Daoy (cell line): ENCODE data around the gene PUM2.

DNA sequence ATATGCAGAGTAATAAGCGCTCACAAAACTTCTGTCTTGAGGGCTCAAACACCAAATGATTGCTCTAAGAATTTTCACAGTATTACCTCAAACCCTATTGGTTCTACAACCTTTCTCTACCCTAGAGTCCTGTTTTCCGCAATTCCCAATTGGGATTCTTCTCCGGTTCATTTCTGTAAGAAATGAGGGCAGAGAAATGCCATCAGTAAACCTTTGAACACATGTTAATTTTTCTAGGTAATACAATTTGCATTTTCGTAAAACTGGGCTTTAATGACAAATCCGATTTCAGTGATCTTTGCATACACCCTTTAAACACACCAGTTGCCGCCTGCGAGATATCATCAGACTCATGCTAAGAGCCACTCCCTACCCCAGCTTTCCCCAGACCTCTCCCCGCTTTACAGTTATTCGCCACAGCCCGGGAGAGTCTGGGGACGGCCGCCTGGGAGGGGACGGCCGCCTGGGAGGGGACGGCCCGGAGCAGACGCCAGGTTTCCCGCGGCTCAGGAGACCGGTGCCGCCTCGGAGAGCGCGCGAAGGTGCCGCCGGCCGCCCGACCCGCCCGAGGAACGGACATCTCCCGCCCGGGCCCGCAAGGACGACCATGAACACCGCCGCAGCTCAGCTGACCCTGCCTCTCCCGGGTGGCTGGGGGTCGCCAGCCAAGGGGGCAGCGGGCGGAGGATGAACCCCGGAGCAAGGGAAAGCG lies 562 bp downstream of the SMC6 start:
- RAMPAGE, long total RNA, result no peak

GRCh38 chr2:17805804-17806214 lies 10.5 kb upstream of the MSGN1 start:
- RAMPAGE, long total RNA, result no peak

- RAMPAGE, long total RNA, result no peak
Observed at GRCh38 chr2:17877697-17878439, 599 bp upstream of the KCNS3 start.

DNA sequence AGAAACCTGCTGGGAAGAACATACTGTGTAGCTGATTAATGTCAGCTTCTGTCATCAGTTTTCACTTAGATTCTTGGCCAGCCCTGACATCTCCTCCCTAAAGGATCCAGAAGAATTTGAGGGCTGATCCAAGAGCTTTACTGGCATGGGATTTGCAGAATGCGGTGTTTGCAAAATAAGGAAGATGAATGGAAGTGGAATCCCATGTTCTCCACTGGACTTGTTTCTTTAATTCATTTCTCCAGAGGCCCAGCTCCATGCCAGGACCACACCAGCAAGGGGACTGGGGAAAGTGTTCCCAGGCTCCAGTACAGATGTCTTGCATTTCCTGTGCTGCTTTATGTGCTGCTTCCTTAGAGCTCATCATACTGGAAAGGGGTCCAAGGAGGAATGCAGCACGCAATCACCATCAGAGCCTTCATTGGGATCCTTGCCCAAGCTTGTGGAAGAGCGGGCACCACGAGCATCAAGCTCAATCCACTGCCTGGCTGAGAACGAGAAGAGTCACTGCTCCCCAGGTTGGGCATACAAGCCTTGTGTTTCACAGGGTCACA lies 80.4 kb downstream of the RDH14 start:
- RAMPAGE, long total RNA, result no peak

DNA sequence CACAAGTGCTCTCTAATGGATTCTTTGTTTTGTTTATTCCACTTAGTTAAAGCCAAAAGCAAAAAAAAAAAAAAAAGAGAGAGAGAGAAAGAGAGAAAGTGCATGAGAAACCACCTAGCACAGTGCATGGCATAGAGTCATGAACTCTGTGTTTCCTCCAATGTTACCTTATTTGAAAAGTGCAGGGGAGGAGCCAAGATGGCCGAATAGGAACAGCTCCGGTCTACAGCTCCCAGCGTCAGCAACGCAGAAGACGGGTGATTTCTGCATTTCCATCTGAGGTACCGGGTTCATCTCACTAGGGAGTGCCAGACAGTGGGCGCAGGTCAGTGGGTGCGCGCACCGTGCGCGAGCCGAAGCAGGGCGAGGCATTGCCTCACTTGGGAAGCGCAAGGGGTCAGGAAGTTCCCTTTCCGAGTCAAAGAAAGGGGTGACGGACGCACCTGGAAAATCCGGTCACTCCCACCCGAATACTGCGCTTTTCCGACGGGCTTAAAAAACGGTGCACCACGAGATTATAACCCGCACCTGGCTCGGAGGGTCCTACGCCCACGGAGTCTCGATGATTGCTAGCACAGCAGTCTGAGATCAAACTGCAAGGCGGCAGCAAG lies 52.7 kb downstream of the OSR1 start:
- RAMPAGE, long total RNA, result no peak

GRCh38 chr2:19349622-19350235 lies 8.7 kb downstream of the OSR1 start:
- RAMPAGE, long total RNA, result no peak

- RAMPAGE, long total RNA, result no peak
Observed at GRCh38 chr2:19504425-19504882, 146.0 kb upstream of the OSR1 start.

DNA sequence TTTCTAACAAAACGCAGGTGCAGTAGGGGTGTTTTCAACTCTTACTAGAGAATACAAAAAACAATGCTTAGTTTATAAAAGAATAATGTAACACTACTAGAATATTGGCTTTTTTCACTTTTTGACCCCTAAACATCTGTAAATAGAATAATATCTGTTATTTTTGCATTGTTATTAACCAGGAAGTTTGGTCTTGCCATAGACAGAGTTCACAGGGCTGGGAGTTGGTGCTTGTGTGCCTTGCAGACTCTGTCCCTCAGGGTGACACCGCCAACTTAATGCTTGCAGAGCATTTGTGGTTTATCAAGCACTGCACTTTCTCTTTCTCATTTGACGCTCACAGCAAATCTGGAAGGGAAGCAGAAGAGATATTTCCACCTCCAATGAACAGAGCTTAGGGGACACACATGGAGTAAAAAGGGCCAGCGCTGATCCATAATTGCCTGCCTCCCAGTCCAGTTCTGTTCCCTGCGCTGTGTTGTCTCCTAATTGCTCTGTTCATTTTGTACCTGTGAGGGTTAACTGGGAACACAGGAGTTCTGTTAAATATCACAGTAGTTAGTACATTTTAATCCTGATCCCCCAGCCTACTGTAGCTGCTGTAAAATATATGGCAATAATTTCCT lies 182.3 kb upstream of the OSR1 start:
- RAMPAGE, long total RNA, result no peak

DNA sequence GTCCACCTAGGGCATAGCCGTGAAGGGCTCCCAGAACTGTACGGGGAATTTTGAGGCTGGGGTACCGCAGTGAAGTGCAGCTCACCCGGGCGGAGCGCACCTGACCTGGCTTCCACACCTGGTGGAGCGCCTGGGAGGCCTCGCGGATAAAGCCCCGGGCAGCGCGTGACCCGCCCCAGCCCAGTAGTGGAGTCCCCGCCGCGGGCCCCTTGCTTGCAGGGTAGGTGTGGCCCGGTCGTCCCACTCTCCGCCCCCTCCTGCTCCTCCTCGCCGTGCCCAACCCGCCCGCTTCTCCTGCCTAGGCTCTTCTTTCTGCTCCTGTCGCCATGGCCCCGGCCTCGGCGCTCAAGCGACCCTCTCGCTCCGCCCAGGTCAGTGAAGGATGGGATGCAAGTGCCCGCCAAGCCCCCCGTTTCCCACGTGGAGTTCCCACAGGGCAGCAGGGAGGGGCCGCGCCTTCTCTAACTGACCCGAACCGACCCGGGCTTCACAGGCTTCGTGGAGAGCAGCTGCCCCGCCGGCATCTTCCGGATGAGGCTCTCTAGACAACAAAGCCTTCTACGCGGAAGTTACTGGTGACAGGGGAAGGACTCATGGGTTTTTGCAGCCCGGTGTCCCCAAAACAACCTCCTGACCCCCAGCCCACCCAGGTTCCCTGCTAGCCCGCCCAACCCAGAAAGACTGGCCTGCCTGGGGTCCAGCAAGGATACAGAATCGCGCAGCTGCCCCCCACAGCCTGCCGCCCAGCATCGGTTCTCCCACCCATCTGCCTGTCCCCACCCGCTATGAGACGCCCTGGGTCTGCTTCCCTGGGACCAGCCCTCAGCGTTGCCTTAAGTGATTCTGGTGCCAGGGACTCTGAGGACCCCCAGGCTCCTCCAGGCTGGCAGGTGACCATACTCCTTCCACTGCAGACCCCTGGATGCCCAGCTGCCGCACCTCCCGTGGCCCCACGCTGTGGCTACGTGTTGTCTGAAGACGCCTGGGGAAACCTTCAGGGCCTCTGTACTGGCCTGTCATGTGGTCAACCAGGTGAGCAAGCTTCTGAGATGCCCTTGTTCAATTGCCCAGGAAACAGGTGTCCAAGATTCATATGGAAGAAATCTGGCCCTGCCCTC lies 32.8 kb downstream of the TTC32 start:
- RAMPAGE, long total RNA, result no peak

DNA sequence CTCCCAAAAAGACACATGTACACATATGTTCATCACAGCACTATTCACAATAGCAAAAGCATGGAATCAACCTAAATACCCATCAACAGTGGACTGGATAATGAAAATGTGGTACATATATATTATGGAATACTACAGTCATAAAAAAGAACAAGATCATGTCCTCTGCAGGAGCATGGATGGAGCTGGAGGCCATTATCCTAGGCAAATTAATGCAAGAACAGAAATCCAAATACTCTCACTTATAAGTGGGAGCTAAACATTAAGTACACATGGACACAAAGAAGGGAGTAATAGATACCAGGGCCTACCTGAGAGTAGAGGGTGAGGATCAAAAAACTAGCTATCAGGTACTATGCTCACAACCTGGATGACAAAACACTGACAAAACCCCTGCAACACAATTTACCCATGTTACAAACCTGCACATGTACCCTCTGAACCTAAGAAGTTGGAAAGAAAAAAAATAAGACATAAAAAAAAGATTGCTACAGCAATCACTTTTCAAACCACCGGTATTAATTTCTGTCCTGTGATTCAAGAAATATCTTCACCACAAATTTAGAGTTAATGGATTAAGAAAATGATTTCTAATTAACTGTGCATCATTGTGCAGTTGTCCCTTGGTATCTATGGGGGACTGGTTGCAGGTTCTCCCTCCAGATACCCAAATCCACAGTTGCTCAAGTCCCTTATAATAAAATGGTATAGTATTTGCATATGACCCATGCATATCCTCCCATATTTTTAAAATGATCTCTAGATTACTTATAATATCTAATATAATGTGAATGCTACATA lies 19.3 kb upstream of the MATN3 start:
- RAMPAGE, long total RNA, result no peak

DNA sequence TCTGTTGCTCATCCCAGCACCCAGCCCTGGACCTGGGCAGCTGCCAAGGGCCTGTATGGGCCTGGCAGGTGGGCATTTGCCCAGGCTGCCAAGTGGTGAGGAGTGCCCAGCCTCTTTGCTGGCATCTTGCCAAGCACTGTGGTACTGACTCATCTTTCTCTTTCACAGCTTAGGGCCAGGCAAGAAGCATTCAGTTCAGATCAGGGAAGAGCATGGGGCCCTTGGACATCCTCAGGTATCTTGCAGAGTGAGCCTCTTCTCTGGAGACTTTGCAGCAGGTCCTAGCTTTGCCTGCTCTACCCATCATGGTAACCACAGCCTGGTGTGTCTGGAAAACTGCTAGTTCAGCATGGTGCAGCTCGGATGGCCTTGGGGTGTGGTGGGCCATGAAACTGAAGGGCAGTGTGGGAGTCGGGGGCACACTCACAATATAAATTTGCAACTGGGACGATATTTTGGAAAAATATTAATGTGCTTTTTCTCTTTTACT lies 15.0 kb upstream of the LAPTM4A start:
- RAMPAGE, long total RNA, result no peak

GRCh38 chr2:20080939-20081290 lies 29.5 kb upstream of the LAPTM4A start:
- RAMPAGE, long total RNA, result no peak

DNA sequence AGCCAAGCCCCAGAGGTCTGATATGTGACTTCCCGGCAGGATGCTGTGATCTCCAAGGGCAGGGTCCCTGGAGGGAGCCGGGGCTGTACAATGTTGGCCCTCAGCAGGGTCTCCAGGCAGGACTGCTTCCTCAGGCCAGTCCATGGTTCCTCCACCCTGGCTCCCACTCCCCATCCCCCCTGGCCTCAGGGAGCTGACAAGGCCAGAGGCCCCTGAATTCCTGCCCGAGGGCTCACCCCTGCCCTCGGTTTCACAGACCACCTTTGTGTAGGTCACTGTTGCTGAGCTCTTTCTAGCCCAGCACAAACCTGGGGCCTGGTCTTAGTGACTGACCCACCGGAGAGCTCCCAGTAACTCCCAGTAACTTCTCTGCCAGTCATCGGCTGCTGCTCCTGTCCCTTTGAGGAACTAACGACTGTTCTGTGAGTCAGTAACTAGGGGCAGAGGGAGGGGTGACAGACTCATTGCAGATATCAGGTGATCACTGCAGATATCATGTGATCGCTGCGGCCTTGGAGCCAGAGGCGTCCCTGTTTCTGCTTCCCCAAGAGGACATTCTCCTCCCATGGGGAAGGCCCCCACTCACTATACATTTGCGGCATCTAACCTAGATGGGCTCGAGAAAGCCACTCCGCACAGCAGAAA lies 38.6 kb downstream of the SDC1 start:
- RAMPAGE, long total RNA, result no peak

- RAMPAGE, long total RNA, result no peak
Observed at GRCh38 chr2:20203777-20204560, 21.0 kb downstream of the SDC1 start.

DNA sequence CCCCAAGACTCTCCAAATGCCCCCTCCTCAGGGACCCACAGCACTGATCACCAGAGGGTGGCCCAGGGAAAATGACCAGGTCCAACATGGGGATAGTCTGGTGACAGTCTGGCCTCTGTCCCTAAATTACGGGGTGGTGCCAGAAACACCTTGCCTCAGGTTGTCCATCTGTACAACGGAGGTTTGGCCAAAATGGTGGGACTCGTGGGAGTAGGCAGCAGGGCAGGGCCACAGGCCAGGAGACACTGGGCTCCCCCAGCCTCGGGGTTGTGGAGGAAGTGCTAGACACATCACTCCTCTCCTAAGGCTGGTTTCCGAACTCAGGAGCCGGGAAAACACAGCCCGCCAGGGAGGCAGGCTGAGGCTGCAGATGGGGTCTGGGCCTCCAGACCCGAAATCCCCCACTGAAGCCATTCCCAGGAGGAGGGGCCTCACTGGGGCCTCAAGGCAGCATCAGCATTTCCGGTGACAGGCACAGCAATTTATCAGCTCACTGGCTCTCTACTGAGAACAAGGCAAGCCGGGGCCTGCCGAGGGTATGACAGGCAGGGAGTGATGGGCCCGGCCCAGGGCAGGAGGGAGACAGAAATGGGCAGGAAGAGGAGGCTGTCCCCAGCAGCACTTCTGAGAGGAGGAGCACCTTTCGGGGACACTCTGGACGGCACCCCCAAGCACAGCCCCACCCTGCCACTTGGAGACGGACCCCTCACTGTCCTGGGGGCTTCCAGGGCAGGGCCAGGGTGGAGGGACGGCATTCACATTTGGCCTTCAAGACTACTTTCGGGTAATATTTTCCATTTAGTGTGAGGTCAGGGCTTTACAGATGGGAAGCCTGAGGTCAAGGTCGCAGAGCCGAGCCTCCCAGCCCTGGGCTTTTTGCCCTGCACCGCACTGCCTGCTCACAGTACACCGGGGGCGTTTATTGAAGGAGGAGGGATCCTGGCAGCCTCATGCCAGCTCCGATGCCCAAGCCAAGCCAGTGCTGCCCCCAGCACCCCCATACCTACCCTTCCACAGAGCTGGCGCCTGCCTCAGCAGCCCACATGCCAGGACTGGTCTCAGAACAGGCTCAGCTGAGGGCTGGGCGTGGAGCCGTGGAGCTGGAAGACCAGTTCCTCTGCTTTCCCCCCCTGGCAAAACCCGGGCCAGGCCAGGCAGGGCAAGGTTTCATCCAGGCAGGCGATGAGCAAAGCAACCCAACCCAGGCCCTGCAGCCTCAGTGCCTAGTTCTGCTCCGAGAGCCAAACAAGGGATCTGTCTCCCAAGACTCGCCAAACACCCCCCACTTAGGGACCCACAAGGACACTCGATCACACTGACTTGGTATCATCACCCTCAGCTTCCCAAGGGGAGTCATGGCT lies 12.3 kb downstream of the SDC1 start:
- RAMPAGE, long total RNA, result no peak

- RAMPAGE, long total RNA, result no peak
Observed at GRCh38 chr2:20247693-20248207, 22.8 kb upstream of the SDC1 start.

GRCh38 chr2:20291083-20291897 lies 59.4 kb downstream of the PUM2 start:
- RAMPAGE, long total RNA, result no peak

DNA sequence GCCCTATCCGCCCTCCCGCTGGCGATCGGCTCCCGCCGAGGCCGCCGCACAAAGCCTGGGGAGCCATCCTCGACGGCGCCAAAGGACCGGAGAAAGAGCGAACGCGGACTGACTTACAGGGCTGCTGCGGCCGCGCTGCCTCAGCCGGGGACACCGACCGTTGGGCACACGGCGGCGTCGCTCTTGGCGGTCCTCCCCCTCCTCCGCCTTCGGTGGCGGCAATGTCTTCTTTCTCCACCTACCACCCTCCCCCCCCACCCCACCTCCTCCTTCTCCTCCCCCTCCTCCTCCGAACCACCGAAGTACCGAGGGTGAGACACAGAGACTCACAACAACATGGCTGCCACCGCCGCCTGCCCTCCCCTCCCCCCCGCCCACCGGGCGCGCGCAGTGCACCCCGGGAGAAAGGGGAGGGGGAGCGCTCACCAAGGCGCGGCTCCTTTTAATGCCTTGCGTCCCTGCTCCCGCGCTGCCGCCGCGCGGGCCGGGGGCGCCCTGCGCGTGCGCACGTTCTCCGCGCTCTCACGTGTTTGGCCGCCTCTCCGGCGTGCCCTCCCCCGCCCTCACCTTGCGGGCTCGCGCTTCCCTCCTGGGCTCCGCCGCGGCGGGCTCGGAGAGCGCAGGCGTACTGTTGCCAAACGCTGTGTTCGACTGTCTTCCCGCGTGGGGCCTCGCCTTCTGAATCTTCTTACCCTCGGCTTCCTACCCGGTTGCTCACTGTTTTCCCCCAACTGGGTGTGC lies at the start of gene PUM2:
PUM2 (minus strand) TSS at position 365 of the 741 bp plus-strand sequence.
- RAMPAGE, long total RNA, result no peak

- RAMPAGE, long total RNA, result no peak
Observed at GRCh38 chr2:20423747-20424163, 23.1 kb upstream of the RHOB start.

- RAMPAGE, long total RNA, result no peak
Observed at GRCh38 chr2:20432750-20433252, 14.1 kb upstream of the RHOB start.